Body of pancreas (tissue), 2 donors: ENCODE measurements around the gene PNO1.

- PRO-cap, result no peak
- RAMPAGE, long total RNA, 2 experiments, result start-site peak on the minus strand in 1 of 2 experiments, at chr2:65098929-65099087 at its widest, 16 reads per replicate
Measured at GRCh38 chr2:65098573-65099385, 31.1 kb downstream of the RAB1A start.

DNA sequence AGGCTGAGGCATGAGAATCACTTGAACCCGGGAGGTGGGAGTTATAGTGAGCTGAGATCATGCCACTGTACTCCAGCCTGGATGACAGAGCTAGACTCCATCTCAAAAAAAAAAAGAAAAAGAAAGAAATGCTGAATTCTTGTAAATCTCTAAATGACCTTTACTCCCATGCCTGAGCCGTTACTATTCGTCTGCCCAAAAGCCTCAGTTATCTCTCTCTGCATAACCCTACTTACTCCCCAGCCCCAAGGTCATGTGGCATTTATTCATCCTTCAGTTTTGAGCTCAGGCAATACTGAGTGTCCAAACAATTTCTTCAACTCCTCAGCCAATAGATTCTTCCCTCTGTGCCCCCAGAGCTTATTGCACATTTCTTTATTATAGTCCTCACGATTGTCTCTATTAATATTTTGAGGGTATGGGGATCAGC, 28.8 kb downstream of the RAB1A start:
- PRO-cap, result no peak
- RAMPAGE, long total RNA, 2 experiments, result no peak in any of the 2 experiments

DNA sequence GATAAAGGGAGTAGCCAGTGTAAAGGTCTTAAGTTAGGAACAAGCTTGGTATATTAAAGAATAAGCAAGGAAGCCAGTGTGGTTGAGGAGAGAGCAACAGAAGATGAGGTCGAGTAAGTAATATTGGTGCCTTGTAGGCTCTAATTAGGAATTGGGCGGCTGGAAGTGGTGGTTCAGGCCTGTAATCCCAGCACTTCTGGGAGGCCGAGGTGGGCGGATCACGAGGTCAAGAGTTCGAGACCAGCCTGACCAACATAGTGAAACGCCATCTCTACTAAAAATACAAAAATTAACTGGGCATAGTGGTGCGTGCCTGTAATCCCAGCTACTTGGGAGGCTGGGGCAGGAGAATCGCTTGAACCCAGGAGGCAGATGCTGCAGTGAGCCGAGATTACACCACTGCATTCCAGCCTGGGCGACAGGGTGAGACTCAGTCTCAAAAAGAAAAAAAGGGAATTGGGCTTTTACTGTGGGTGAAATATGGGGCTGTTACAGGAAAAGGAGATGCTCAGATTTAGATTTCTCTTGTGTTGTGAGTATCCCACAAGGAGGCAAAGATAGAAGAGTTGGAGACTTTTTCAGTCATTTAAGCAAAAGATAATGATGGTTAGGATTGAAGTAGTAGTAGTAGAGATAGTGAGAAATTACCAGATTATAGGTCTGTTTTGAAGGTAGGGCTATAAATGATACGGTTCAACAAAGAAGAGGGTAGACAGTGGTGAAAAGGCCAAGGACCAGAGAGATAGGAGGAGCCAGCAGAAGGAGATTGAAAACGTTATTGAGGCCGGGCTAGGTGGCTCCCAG, 20.5 kb downstream of the ACTR2 start:
- PRO-cap, result no peak
- RAMPAGE, long total RNA, 2 experiments, result no peak in any of the 2 experiments

- PRO-cap, result no peak
- RAMPAGE, long total RNA, 2 experiments, result no peak in any of the 2 experiments
Measured at GRCh38 chr2:65545685-65546376, 113.4 kb upstream of the SPRED2 start.

GRCh38 chr2:65553180-65553668, 120.8 kb upstream of the SPRED2 start:
- PRO-cap, result no peak
- RAMPAGE, long total RNA, 2 experiments, result no peak in any of the 2 experiments

DNA sequence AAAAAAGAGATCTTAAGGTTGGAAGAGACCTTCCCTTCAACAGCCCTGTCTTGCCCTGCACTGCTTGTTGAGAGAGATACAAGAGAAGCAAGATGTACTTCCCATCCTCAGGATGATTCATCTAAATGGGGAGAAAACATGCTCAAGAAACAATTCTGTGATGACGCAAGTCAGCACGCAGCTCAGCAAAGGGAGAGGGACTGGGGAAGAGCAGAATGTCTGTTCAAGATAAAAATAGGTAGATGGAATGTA, 198.2 kb upstream of the SPRED2 start:
- PRO-cap, result no peak
- RAMPAGE, long total RNA, 2 experiments, result no peak in any of the 2 experiments

- PRO-cap, result no peak
- RAMPAGE, long total RNA, 2 experiments, result no peak in any of the 2 experiments
Measured at GRCh38 chr2:66007103-66007318, 427.9 kb upstream of the MEIS1 start.

DNA sequence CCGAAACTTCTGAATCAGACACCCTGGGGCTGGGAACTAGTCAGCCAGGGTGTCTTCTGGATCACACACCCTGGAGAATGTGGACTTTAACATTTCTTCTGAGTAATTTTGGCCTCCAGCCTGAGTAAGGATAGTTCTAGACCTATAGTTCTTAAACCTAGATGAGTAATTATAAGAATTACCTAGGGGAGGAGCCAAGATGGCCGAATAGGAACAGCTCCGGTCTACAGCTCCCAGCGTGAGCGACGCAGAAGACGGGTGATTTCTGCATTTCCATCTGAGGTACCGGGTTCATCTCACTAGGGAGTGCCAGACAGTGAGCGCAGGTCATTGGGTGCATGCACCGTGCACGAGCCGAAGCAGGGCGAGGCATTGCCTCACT, 44.0 kb upstream of the MEIS1 start:
- PRO-cap, result no peak
- RAMPAGE, long total RNA, 2 experiments, result no peak in any of the 2 experiments

DNA sequence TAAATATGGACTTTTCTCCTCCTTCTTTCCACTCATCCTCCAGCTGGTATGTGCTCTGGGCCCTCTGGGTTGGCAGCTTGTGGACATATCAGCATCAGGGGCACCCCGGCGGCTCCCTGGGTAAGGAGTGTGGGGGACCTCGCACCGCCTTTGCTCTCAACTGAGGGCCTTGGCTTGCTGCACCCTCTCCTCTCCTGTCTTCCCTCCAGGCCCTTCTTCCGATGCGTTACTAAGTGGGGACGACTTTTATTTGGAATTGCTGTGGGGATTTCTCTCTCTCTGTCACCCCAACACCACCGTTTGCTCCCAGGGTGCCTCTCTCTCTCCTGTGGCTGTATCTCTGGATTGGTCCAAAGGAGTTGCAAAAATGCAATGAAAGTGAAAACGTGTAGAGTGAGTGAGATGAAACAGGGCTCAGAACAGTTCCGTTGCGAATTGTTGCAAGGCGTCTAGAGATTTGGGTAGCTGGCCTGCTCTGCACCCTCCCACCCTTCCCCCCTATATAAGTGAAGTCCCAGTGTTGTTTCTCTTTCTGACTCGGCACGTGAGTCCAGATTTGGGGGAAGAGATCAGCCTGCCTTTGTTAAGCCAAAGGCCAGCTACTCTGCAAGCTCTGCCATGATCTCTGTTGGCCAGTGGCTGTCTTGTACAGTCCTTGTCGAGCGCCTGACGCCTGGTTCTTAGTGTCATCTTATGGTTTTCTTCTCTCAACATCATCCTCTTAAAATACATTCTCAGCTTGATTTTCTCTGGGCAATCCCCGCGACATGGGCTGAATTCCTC, 9.0 kb downstream of the MEIS1 start:
- PRO-cap, result bidirectional peak, plus-strand start at position 396 of the sequence, minus-strand start at position 220 of the sequence
- RAMPAGE, long total RNA, 2 experiments, result no peak in any of the 2 experiments

DNA sequence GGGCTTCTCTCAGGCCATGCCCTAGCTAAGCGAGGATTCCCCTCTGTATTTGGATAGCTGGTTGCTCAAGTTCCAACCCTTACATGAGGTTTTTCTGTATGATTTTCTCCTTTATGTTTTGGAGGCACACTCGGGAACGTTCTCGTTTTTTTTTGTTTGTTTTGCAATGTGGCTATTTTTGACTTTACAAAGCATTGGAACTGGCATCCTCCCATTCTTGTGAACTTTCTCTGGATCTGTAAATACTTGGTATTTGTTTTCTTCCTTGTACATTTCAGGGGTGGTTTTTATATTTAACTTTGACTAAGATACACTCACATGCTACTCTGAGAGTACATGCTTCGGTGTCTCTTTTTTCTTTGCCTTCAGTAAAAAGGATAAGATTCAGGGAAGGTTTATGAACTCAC, 61.7 kb downstream of the MEIS1 start:
- PRO-cap, result no peak
- RAMPAGE, long total RNA, 2 experiments, result no peak in any of the 2 experiments

DNA sequence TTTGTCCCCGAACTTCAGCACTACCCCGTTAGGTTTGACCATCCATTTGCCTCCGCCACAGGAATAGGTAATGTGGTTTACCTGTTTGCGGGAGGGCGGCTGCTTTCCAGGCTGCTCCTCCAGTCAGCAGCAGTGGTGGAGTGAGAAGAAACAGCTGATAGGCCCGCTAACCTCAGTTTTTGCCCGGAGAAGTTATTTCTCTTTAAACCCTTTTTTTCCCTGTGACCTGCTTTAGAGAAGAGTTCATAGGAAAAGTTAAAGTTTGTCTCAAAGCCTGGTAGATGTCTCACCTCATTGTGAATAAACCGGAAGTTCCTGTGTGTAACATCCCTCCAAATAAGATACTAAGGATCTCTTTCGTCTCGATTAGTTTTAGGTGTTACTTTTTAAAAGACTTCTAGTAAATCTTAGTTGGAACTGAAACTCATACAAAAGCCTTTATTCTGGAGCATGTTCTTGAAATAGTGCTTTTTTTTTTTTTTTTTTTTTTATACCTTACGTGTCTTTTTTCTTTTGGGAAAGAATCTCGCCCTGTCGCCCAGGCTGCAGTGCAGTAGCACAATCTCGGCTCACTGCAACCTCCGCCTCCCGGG, 802 bp downstream of the ETAA1 start:
- PRO-cap, result bidirectional peak, plus-strand start at position 84 of the sequence, minus-strand start outside the sequence
- RAMPAGE, long total RNA, 2 experiments, result start-site peak on the minus strand in 1 of 2 experiments, centred at position 302 of the sequence, 15 reads per replicate

DNA sequence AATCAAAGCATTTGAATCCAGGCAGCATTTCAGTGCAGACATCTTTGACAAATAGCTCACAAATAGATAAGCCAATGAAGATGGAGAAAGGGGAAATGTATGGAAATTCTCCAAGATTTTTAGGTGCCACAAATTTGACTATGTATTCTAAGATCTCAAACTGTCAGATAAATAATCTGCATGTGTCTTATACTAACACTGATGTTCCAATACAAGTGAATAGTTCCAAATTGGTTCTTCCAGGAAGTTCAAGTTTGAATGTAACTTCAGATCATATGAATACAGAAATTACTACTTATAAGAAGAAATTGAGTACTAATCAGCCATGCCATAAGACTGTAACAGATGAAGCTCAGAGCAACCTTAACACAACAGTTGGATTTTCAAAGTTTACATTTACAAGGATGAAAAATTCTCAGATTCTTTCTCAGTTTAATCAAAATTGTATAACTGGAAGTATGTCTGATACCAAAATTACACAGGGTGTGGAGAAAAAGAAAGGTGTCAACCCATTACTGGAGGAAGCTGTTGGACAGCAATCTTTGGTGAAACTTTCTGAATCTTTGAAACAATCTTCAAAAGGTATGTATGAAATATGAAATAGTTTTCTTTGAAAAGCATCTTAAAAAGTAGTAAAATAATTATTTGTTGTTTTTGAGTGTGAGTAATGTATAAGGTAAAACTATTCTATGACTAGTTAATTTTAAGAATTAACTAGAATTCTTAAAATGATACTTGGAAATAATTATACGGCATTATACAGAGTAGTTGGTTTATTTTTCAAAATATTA, 7.8 kb downstream of the ETAA1 start:
- PRO-cap, result no peak
- RAMPAGE, long total RNA, 2 experiments, result no peak in any of the 2 experiments

DNA sequence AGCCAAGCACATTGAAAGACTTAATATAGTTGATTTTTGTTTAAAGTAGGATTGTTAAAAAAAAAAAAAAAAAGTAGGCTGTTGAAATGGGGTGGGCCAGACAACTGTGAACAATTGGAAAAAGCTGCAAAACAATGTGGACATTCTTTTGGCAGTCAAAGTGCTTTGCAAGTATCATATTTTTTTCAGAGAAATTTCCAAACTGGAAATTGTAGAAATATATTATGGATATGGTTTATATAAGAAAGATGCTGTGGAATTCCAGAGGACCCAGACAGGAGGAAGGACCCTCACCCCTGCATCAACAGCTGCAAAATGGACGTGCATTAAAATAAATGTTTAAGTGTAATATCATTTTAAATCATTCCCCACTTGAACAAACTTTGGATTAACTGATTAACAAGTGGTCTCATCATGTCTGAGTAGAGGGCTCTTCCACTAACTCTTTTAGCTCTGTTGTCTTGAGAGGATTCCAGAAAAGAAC, 82.2 kb downstream of the ETAA1 start:
- PRO-cap, result no peak
- RAMPAGE, long total RNA, 2 experiments, result no peak in any of the 2 experiments

- PRO-cap, result no peak
- RAMPAGE, long total RNA, 2 experiments, result no peak in any of the 2 experiments
Measured at GRCh38 chr2:67526271-67526731, 129.2 kb downstream of the ETAA1 start.

- PRO-cap, result bidirectional peak, plus-strand start at chr2:68157949, minus-strand start at chr2:68157524
- RAMPAGE, long total RNA, 2 experiments, result start-site peak on the plus strand in 2 of 2 experiments, at chr2:68157868-68157931 at its widest, 134 to 191 reads per replicate
Measured at GRCh38 chr2:68157668-68158677, at the start of gene PNO1. TSS of gene PNO1 (plus strand) at chr2:68157888.

GRCh38 chr2:68182972-68183747, 25.5 kb downstream of the PNO1 start:
- PRO-cap, result no peak
- RAMPAGE, long total RNA, 2 experiments, result no peak in any of the 2 experiments

GRCh38 chr2:68247818-68248702, 4.3 kb downstream of the PPP3R1 start:
- PRO-cap, result no peak
- RAMPAGE, long total RNA, 2 experiments, result no peak in any of the 2 experiments

DNA sequence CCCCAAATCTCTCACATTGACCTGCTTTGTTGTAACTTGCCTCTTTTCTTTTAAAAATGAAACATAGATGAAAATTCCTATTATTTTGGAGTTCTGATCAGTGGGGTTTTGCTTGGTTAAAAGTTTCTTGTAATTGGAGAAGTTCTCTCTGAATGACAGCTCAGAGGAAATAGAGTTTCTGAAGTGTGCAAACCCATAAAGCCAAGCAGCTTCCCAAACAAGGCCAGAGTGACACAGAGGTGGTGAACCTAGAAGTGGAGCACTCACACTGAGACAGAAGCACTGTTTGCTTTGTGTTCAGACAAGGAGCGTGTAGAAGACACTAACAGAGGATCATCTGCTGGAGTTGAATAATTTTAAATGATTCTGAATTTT, 49.2 kb downstream of the FBXO48 start:
- PRO-cap, result no peak
- RAMPAGE, long total RNA, 2 experiments, result no peak in any of the 2 experiments

DNA sequence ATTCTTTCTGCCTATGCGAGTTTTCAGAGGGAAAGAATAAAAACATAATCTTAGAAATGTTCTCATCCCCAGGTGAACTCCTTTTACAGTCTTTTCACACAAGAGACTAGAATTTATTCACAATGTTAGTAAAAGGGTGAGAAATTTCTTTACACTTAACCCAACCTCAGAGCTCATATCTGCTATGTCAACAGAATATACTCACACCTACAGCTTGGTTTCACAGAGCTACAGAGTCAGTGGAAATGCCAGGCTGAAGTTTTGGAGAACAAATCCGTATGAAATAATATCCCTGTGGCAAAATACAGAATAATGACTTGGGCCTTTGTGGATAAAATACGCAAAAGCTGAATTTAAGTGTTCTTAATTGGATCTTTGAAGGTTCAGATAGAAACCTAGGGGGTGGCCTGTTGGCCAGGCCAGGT, 25.9 kb downstream of the FBXO48 start:
- PRO-cap, result no peak
- RAMPAGE, long total RNA, 2 experiments, result no peak in any of the 2 experiments

DNA sequence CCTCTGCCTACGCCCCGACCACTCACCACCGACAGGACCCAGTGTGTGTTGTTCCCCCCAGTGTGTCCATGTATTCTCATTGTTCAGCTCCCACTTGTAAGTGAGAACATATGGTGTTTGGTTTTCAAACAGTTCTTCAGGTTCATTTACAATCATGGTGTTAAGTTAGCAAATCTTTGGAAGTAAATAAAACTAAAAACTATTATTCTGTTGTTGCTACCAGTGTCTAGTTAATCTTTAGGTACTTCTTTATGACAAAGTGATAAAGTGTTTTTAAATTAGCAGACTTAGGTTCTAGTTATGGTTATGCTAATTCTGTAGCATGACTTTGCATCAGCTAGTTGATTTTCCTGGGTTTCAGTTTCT, 84.6 kb upstream of the PROKR1 start:
- PRO-cap, result no peak
- RAMPAGE, long total RNA, 2 experiments, result no peak in any of the 2 experiments